Measurements from ENCODE around the gene DENND11.

DNA sequence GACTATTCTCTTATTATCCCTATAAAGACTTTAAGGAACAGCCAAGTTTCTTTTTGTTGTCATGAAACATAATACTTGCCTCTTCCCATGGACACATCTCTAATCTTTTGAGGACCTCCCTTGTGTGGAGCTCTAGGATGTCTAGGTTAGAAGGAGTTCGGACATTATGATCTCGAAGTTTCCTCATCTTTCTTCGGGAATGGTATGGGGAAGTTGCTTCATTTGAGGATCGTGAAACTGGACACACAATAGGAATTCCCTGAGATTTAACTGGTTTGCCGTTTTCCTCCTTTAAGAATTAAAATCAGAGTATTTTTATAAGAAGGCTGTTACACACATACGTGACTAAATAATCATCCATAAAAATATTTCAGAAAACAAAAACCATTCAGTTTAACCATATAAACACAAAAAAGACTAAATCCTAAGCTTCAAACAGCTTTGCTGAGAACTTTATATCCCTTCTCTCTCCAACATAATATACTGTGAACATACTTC, 39.2 kb upstream of the PARP12 start:
- PRO-cap: no peak

- PRO-cap: no peak
Observed at GRCh38 chr7:140146538-140147547, 29.9 kb downstream of the KDM7A start.

GRCh38 chr7:140153777-140154396, 22.9 kb downstream of the KDM7A start:
- PRO-cap: no peak

DNA sequence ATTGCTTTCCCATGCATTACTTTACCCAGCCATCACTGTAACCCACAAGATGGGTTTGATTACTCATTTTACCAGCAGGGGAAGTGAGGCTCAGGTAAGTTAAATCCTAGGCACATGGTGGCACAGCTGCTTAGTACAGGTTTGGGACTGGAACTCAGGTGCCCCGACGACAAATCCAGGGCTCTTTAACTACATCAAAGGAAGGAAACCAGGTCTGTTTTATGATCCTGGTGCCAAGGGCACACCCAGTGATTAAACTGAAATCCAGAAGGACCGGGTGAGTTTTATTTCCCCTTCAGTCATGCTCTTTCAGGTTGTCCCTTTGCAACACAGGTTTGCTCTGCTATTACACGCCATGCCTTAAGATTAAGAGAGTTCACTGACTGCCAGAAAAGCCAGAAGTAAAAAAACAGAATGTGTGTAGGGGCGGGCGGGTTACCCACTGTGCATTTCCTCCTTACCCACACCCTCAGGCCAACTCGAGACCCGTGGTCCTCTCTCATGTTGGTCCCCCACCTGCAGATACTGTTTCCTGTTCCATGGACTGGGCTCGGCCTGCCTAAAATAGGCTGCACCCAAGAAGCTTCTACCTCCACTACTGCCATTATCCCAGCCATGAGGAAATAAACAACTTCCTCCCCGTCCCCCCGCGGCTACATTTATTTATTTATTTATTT, 55.1 kb upstream of the KDM7A start:
- PRO-cap: no peak

GRCh38 chr7:140242262-140243008, 65.7 kb upstream of the KDM7A start:
- PRO-cap: no peak

DNA sequence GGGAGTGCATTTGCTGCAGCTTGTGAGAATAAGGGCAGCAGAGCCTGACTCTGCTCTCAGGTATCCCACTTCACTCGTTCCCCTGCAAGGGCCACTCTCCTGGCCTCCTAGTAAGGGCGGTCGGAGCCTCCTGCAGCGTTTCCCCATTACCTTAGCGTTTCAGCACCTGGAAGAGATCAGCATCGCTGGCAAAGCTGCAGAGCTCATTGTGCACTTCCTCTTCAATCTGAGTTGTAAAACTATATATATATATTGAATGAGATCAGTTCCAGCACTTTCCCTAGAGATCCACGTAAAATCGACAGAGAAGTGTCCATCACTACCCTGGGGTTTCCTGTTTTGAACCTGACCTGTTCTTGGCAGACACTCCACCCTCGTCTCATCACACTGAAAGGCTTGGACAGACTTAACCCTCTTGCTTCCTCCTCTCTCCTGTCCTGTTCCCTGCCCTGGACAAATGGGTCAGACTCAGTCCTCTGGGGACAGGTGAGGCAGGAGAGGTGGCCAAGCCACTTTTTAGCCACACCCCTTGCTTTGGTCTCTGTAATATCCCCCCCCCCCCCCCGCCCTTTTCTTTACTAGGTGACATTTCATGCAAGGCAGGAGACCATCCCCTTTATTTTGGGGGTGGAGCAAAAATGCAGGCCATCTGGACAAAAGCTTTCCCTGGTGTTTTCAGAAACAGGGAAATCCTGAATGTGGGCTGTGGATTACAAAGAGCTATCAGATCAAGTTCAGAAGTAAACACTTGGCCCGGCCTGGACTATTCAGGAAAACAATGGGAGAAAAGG, 83.6 kb upstream of the KDM7A start:
- PRO-cap: no peak

DNA sequence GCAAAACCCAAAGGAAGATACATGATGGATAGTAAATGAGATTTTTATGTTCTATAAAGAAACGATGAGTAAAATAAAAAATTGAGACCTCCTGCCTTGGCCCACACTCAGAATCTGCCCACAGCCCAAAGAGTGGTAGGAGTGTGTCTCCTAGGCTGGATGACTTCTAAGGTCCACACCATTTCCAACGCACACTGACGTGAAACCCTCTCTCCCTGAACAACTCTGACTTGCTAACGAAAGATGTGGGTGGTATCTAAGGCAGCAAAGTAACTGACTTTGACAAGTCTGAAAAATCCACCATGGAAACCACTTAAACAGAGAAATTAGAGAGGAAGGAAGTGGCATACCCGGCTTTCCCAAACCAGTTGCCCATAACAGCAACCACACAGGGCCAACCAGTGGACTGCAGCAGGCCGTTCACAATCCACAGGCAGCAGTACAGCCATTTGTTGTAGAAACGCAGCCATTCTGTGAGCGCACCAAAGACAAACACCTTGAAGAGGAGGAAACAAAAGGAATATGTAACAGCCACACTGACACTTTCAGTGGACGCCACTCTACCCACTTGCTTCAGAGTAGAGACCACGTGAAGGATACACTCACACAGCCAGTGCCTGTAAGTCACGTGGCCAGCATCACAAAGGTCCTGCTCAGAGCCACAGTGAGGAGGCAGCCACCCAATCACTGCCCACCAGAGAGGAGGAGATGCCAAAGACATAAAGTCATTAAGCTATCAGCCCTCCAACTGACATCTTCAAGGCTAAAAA, 39.9 kb downstream of the SLC37A3 start:
- PRO-cap: no peak

GRCh38 chr7:140451417-140452287, 27.7 kb downstream of the MKRN1 start:
- PRO-cap: no peak

- PRO-cap: no peak
Observed at GRCh38 chr7:140723046-140723750, 26.7 kb downstream of the NDUFB2 start.

- PRO-cap: no peak
Observed at GRCh38 chr7:140791758-140792673, 95.5 kb downstream of the NDUFB2 start.

GRCh38 chr7:140827116-140827678, 97.5 kb downstream of the BRAF start:
- PRO-cap: no peak

DNA sequence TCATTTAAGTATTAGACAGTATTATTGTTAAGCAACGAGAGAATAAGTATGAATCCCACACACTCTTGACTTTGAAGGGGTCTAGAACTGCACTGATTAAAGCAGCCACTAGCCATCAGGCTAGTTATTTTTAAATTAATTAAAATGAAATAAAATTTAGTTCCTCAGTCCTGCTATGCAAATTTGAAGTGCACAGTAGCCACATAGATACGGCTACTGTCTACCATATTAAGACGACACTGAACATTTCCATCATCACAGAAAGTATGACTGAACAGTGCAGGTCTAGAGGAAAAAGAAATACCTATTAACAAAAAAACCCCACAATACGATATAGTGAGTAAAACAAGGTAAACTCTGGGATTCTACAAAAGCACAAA, 13.6 kb downstream of the BRAF start:
- PRO-cap: no peak

GRCh38 chr7:141302393-141303091, 228.7 kb downstream of the TMEM178B start:
- PRO-cap: no peak

DNA sequence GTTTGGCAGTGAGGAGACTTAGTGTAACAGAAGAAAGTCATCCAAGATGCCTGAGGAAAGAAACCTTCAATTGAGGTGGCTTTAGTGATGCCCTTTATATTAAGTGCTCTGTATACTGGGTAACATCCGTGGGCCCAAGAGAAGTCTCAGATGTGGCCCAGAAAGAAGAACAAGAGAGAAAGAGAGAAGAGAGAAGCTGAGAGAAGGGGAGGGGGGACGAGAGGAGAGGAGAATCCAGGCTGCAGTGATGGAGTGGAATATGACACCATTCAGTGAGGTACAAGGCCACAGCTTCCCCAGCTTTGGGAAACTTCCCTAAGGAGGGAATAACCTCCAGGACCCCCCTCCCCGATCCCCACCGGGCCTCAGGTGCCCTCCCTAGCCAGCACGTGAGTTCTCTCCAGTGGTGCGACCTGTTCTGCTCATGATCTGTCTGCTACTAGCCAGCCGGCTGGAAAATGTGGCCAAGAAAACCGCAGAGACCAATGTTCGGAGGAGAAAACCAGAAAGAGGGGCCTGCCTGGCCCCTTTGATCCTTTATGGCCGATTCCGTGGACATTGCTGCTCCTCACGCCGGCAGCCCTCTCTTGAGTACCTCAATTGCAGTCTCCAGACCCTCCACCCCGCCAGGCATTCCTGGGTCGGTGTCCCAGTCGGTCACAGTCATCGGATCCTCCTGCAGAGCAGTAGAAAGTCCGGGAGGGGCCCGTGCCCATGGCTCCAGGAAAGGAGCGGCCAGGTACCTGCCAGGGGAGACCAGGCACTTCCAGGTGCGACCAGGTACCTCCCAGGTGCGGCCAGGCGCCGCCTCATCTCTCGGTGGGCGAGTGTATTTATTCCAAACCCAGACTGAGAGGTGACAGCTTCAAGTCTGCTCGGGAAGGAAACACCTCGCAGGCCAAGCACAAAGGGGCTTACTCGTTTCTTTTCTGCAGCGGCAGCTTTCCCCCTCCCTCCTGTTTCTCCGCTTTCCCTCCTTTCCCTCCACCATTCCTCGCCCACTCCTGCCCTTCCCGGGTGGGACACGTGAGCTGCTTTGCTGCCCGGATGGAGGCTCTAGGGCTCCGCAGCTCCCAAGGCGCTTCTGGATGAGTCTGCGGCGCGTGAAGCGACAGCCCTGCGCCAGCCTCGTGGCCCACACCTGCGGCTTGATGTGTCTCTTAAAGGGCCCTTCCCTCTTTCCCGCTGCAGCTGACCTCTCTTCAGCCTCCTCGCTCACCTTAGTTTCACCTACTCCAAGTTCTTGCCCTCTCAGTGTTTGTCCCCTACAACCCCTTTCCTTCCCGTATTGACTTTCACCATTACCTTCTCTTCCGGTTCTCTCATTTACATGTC, 39.6 kb upstream of the AGK start:
- PRO-cap: no peak

- PRO-cap: no peak
Observed at GRCh38 chr7:141535303-141535888, 15.8 kb upstream of the AGK start.

DNA sequence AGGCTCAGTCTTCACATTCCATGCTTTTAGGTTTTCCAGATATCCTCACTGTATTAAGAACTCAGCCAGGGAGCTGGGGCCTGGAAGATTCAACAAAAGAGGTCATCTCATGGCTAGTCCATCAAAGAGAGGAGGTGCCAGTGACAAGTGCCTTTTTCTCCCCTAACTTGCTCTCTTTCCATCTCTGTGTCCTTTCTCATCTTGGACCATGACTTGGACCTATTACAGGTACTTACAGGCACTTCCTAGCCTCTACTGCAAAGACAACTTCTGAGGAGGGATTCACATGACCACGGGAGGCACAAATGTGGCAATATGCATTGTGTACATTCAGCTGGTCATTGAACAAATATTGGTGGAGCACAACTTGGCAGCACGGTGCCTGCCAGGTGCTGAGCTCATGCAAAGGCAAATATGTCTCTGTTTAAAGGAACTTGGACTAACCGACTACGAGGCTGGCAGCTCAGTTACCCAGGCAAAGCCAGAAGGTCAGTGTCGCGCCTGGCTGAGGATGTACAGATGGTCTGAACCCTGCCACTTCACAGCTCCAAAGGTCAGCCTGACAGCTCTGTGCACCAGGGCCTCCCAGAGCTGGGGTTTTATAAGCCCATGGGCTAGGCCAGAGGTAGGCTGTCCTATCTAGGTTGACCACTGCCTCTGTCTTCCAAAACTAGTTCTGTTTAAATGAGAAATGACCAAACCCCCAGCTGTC, 6.2 kb downstream of the DENND11 start:
- PRO-cap: no peak

DNA sequence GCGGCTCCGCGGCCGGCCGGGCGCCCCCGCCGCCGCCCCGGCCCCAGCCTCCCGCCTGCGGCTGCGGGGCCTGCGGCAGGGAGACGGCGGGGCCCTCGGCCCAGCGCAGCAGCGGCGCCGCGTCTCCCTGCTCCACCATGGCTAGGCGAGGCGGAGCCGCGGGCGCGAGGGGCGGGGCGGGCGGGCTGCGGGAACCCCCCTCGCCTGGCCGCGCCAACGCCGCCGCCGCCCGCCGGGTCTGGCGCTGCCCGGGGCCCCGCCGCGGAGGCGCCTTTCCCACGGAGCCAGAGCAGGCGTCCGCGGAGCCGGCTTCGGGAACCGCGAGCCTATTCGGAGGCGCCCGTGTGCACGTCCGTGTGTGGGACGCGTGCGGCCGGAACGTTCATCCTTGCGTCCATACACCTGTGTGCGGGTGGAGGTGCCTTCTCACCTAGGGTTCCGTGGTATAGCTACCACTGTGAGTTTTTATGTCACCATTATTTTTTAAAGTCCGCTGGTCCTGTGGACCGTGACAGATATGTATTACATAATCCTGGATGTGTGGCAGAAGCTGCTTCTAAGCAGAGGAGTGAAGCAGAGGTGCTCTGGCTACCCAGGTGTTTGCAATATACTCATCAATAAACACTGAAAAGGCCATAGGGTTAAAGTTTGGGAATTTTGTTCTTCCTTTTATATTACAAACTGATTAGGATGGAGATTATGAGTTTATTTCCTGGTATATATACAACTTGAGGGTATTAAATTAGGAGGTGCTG, at the start of gene DENND11:
Gene DENND11 (minus strand): TSS at position 152 of the 755 bp plus-strand sequence.
- PRO-cap: bidirectional peak, plus-strand start at position 237 of the sequence, minus-strand start at position 143 of the sequence

DNA sequence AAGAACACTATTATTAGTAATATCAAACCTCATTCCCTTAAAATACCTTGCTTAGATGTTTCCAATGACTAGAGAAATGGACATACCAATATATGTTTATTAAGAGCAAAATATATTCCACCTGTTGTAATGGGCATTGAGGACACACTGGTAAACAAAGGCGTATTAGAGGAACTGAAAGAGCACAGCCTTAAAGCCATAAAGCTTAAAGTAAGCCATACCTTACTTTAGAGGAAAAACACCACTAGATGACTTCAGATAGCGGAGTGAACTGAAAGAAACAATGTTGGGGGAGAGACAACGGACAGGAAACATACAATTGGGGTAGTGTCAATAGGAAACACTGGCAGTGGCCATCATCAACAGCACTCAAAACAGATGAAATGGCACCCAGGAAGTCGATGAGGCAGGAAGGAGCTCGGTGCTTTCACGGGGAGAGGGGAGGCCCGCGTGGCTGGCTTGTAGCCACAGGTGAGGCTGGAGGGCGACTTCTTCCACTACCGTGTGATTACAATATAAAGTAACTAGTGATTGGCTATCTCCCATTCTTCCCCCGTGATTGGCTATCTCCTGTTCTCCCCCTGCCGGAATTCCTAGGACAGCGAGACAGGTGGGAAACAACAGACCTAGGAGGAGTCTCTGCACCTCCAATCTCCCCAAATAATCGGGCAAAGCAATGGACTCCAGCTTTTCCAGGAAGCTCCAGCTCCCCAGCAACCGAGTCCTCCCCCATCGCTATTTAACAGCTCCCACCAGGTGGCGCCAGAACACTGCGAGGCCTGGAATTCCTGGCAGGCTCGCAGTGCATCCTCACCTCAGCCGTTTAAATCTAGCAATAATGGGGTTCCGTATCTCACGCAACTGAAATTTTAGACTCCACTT, 2.3 kb upstream of the TAS2R38 start:
- PRO-cap: no peak

DNA sequence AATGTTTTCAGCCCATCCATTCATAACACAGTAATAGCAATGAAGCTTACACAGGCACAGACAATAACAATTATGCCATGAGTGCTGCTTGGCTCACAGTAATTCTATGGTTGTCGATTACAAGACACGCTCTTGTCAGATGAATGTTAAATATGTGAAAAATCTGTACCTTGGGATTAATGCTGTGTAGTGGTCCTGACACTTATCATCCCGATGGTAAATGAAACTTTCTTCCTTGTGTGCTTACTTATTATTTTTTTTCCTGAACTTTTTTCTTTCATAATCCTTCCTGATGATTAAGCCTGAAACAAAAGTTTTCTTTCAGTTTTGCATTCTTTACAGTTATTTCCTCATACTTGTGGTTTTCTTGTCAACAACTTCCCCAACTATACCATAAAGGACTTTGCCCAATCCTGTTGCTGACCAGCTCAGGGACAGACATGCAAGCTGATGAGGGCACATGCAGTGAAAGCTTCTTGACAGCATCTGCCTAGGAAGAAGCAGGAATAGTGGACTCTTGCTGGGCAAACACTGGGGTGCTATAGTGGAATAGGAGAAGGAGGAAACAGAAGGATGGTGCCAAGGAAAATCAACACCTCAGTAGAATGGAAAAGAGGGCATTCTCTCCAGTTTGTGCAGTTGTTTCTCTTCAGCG, 6.8 kb upstream of the MGAM2 start:
- PRO-cap: no peak

- PRO-cap: no peak
Observed at GRCh38 chr7:142454840-142455430, 197.1 kb upstream of the PRSS58 start.